Right lobe of liver (tissue), 4 donors: ENCODE measurements around the genes ANKRD40CL and MMD.

DNA sequence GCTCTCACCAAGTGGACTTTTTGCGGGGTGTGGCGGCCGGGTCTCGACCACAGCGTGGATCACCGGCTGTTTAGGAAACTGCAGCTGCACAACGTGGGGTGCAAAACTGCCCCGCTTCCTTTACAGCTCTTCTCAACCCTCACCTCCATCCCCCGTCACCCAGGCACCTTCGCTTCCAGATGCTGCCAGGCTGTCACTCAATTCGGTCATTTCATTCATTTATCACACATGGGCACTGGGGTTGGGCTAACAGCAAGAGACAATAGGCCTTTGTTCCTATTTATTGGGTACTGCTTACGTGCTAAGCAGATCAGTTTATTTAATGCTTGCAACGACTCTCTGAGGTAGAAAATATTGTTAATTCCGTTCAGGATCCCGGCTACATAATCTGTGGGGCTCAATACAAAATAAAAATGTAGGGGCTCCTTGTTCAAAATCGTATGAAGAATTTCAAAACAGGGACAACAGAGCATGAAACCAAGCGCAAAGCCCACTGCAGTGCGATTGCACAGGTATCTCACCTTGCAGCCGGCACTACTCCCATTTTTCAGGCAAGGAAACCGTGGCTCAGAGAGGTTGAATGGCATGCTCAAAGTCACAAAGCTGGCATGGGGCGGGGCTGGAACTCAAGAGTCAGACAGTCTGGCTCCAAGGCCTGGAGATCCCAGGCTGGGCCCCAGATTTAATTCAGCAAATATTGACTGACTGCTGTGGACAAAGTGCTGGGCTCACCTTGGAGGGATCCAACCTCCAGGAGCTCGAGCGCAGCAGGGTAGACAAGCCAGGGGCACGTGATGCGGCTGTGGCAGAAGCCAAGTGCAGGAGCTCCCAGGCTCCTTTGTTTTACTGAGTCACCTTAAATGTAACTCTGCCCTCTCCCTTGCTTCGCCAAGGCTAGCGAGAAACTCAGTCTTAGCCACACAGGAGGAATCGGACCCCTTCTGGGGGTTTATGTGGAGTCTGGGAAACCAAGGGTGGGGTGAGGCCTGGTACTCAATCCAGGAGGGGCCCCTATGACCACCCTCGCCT lies 4.3 kb upstream of the SPATA20 start:
- PRO-cap, 4 experiments, result no peak in any of the 4 experiments
- RAMPAGE, long total RNA, 2 experiments, result no peak in any of the 2 experiments

- PRO-cap, 4 experiments, result peak in 1 of 4 experiments; most common plus-strand start chr17:50630814 (in 1)
- RAMPAGE, long total RNA, 2 experiments, result no peak in any of the 2 experiments
These were observed 4.2 kb upstream of the ABCC3 start for GRCh38 chr17:50630377-50630915.

DNA sequence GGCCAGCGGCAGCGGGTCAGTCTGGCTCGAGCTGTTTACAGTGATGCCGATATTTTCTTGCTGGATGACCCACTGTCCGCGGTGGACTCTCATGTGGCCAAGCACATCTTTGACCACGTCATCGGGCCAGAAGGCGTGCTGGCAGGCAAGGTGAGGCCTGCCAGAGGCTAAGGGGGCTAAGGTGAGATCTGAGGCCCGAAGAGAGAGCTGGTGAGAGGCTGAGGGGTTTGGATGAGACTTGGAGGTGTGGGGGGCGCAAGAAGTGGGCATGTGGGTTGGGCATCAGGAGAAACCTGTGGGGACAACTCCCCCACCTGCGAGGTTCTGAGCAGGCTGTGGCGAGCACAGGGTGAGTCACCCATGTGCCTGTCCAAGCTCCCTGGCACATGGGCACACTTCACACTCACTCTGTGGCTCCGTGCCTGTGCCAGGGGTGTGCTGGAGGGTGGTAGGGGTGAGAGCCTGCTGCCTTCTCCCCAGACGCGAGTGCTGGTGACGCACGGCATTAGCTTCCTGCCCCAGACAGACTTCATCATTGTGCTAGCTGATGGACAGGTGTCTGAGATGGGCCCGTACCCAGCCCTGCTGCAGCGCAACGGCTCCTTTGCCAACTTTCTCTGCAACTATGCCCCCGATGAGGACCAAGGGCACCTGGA lies 34.6 kb downstream of the ANKRD40 start:
- PRO-cap, 4 experiments, result peak in 1 of 4 experiments; most common plus-strand start position 479 of the sequence (in 1)
- RAMPAGE, long total RNA, 2 experiments, result no peak in any of the 2 experiments

GRCh38 chr17:50675632-50676226 lies 32.0 kb downstream of the ANKRD40 start:
- PRO-cap, 4 experiments, result peak in 1 of 4 experiments; most common plus-strand start chr17:50676015 (in 1); most common minus-strand start chr17:50675864 (in 1)
- RAMPAGE, long total RNA, 2 experiments, result start-site peak on the plus strand in 1 of 2 experiments, at chr17:50676014-50676067 at its widest, 138 reads per replicate

- PRO-cap, 4 experiments, result no peak in any of the 4 experiments
- RAMPAGE, long total RNA, 2 experiments, result no peak in any of the 2 experiments
These were observed 31.3 kb downstream of the ANKRD40 start for GRCh38 chr17:50676333-50676838.

GRCh38 chr17:50684570-50685117 lies 23.1 kb downstream of the ANKRD40 start:
- PRO-cap, 4 experiments, result peak in 4 of 4 experiments; most common plus-strand start chr17:50684948 (in 2); most common minus-strand start chr17:50684816 (in 3)
- RAMPAGE, long total RNA, 2 experiments, result no peak in any of the 2 experiments

DNA sequence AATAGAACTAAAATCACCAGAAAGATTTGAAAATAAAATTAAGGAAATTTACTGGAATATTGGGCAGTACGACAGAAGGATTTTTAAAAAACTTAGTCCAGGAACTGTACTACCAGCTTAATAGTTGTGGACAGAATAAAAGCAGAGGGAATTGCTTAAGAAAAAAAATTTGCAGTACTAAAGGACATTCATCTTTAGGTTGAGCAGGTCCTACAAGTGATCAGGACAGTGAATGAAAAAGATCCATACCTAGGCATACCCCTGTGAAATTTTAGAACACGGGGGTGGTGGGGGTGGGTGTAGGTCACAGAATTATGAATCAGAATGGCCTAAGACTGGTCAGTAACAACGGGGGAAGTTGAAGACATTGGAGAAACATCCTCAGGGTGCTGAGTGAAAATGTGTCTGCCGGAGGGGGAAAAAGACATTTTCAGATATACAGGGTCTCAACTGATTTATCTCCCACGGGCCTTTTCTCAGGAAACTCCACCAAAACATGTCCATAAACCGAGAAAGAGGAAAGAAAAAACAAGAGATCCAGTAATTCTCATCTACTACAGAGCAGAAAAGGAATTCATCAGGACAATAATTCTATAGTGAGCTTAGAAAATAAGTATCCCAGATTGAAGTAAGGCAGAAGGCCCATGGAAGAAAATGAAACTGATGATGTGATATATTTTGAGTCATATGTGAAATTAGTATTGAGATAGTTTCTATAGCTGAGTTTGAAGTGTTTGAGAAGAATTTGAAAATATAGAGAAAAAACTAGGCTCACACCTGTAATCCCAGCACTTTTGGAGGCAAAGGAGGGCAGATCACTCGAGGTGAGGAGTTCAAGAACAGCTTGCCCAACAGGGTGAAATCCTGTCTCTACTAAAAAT lies 19.5 kb downstream of the LUC7L3 start:
- PRO-cap, 4 experiments, result peak in 1 of 4 experiments; most common plus-strand start position 794 of the sequence (in 1)
- RAMPAGE, long total RNA, 2 experiments, result no peak in any of the 2 experiments

GRCh38 chr17:50740906-50741470 lies 21.6 kb downstream of the LUC7L3 start:
- PRO-cap, 4 experiments, result no peak in any of the 4 experiments
- RAMPAGE, long total RNA, 2 experiments, result no peak in any of the 2 experiments

- PRO-cap, 4 experiments, result peak in 4 of 4 experiments; most common plus-strand start chr17:50765764 (in 2); most common minus-strand start chr17:50765763 (in 4)
- RAMPAGE, long total RNA, 2 experiments, result no peak in any of the 2 experiments
These were observed 1.7 kb downstream of the ANKRD40CL start for GRCh38 chr17:50765462-50766077.

GRCh38 chr17:50767322-50767772 lies at the start of gene ANKRD40CL:
Gene ANKRD40CL, minus strand, starts transcription at chr17:50767518.
- PRO-cap, 4 experiments, result no peak in any of the 4 experiments
- RAMPAGE, long total RNA, 2 experiments, result no peak in any of the 2 experiments

GRCh38 chr17:50988415-50989173 lies 122.4 kb upstream of the TOB1 start:
- PRO-cap, 4 experiments, result no peak in any of the 4 experiments
- RAMPAGE, long total RNA, 2 experiments, result no peak in any of the 2 experiments

DNA sequence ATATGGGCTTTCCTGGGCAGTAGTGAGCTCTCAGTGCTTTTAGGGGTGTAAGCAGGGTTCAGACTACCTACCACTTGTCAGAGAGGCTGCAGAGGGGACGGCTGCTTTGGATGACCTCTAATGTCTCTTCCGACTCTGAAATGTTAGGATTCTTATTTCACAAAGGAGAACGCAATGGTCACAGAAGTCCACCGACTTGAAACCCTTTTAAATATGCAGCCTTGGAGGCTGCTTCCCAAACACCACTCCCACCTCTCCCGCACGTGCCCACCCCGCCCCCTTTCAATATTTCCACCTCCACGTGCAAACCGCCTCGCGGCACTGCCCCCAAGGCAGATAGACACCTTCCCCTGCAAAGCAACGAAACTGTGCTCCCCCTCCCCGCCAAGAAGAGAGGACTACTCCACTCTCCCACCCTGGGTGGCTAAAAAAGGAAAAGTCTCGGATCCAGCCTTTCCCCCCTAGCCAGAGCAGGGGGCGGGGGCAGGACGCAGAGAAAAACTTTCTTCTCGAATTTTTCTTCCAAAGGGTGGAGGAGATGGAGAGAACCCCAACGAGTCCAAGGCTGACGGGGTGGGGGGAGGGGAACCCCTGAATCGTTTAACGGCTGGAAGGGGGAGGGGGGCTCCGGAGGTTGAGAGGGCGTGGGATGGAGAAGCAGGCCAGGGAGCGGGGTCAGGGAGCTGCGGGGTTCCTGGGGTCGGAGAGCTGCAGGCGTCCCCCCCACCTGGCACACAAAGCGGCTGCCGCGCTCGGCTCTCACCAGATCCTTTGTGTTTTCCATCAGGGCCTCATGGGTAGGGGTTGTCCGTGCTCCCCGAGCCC lies 565 bp downstream of the MBTD1 start:
- PRO-cap, 4 experiments, result peak in 2 of 4 experiments; most common minus-strand start position 773 of the sequence (in 2)
- RAMPAGE, long total RNA, 2 experiments, result no peak in any of the 2 experiments

DNA sequence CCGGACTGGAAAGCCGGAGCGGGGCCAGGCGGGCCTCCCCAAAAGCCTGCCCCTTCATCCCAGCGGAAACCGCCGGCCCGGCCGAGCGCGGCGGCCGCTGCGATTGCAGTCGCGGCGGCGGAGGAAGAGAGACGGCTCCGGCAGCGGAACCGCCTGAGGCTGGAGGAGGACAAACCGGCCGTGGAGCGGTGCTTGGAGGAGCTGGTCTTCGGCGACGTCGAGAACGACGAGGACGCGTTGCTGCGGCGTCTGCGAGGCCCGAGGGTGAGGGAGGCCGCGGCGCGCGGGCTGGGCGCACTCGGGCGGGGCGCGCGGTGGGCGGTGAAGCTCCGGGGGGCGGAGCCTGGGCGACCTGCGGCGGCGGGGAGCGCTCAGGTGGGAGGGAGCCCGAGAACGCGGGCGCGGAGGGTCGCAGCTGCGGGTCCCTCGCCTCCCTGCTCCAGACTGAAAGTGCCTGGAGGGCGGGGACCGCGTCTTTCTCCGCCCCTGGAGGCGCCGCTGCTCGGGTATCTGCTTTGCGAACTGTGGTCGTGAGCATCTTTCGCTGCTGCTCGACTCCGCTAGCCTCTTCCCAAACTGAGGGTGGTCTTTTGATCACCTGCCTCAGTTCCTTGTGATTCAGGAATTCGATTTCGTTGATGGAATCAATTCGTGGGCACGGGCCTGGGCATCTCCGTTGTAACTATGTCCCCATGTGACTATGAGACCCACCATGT lies 475 bp downstream of the UTP18 start:
- PRO-cap, 4 experiments, result peak in 4 of 4 experiments; most common plus-strand start position 381 of the sequence (in 2); most common minus-strand start position 266 of the sequence (in 4)
- RAMPAGE, long total RNA, 2 experiments, result no peak in any of the 2 experiments

- PRO-cap, 4 experiments, result peak in 1 of 4 experiments; most common plus-strand start chr17:51435430 (in 1)
- RAMPAGE, long total RNA, 2 experiments, result no peak in any of the 2 experiments
These were observed 174.8 kb downstream of the UTP18 start for GRCh38 chr17:51435102-51435599.

- PRO-cap, 4 experiments, result peak in 1 of 4 experiments; most common minus-strand start chr17:52612358 (in 1)
- RAMPAGE, long total RNA, 2 experiments, result no peak in any of the 2 experiments
These were observed 453.7 kb upstream of the CA10 start for GRCh38 chr17:52612201-52612633.

- PRO-cap, 4 experiments, result peak in 2 of 4 experiments; most common plus-strand start chr17:55270162 (in 1); most common minus-strand start chr17:55270003 (in 2)
- RAMPAGE, long total RNA, 2 experiments, result no peak in any of the 2 experiments
These were observed 5.1 kb downstream of the HLF start for GRCh38 chr17:55269785-55270269.

- PRO-cap, 4 experiments, result peak in 4 of 4 experiments; most common plus-strand start chr17:55420257 (in 4)
- RAMPAGE, long total RNA, 2 experiments, result no peak in any of the 2 experiments
These were observed 1.6 kb downstream of the MMD start for GRCh38 chr17:55419833-55420684.

DNA sequence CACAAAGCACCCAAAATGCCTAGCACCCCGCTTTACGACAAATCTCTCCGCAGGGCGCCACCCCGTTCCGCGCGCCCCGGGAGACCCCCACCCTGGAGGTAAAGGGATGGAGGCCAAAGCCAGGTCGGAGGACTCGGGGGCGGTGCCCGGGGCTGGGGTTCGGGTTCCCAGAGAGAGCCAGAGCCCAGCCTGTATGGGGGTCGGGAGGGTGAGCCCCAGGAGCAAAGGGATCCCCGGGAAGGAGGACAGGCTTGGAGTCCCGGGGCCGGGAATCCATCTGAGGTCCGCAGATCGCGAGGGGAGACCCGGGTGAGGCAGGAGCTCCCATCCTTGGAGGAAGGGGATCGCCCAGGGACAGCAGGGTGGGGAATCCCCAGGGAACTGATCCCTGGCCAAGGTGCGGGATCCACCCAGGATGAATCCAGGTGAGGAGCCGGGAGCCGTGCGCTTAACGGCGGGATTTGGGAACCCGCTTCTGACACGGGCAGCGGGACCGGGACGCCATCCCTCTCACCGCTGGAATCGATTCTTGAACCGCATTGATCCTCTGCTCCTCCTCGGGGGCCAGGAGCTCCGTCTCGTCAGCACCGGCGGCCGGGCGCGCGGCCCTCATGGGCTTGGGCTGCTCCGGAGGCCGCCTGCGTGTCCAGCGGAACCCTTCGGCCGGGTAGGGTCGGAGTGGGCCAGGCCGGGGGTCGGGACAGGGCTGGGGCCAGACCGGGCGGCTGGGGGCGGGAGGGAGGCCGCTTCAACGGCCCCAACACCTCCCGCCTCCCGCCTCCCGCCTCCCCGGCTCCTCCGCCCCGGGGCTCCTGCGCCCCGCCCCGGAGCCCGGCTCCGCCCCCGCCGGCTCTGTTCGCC lies at the start of gene MMD:
Gene MMD (minus strand): TSS at position 680 of the 861 bp plus-strand sequence.
- PRO-cap, 4 experiments, result peak in 4 of 4 experiments; most common plus-strand start position 413 of the sequence (in 4); most common minus-strand start position 776 of the sequence (in 4)
- RAMPAGE, long total RNA, 2 experiments, result no peak in any of the 2 experiments

- PRO-cap, 4 experiments, result peak in 3 of 4 experiments; most common plus-strand start chr17:55530298 (in 3); most common minus-strand start chr17:55530265 (in 1)
- RAMPAGE, long total RNA, 2 experiments, result no peak in any of the 2 experiments
These were observed 108.5 kb upstream of the MMD start for GRCh38 chr17:55530165-55530508.

- PRO-cap, 4 experiments, result no peak in any of the 4 experiments
- RAMPAGE, long total RNA, 2 experiments, result no peak in any of the 2 experiments
These were observed 131.2 kb downstream of the PCTP start for GRCh38 chr17:55882187-55882386.